ENCODE data around the genes KCMF1, VAMP5, C2orf68 and SFTPB.

GRCh38 chr2:75238914-75239406 is 39.6 kb upstream of the TACR1 start:
- RRBS, result no CpG with 5 or more reads among the region's 5 CpGs
CAGE:
- cytosol, long polyA plus RNA, result no peak
- long polyA plus RNA, result no peak
- nucleus, long polyA plus RNA, result no peak

DNA sequence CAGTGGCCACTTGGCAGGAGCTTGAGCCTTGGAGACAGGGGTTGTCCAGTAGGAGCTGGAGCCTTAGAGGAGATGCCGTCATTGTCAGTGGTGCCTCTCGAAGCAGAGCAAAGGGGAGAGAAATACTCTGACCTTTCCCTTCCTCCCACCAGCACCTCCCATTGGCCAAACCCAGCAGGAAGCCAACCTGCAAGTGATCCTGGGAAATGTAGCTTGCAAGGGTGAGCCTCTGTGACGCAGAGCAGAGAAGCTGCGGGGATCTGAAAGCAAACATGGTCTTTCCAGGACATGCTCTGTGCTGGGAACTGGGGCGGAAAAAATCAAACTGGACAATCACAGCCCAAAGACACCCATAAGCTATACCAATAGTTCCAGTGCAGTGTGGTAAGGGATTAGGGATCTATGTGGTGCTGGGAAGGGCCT is 33.6 kb upstream of the MRPL19 start:
- RRBS, result no CpG with 5 or more reads among the region's 5 CpGs
CAGE:
- cytosol, long polyA plus RNA, result no peak
- long polyA plus RNA, result no peak
- nucleus, long polyA plus RNA, result no peak

DNA sequence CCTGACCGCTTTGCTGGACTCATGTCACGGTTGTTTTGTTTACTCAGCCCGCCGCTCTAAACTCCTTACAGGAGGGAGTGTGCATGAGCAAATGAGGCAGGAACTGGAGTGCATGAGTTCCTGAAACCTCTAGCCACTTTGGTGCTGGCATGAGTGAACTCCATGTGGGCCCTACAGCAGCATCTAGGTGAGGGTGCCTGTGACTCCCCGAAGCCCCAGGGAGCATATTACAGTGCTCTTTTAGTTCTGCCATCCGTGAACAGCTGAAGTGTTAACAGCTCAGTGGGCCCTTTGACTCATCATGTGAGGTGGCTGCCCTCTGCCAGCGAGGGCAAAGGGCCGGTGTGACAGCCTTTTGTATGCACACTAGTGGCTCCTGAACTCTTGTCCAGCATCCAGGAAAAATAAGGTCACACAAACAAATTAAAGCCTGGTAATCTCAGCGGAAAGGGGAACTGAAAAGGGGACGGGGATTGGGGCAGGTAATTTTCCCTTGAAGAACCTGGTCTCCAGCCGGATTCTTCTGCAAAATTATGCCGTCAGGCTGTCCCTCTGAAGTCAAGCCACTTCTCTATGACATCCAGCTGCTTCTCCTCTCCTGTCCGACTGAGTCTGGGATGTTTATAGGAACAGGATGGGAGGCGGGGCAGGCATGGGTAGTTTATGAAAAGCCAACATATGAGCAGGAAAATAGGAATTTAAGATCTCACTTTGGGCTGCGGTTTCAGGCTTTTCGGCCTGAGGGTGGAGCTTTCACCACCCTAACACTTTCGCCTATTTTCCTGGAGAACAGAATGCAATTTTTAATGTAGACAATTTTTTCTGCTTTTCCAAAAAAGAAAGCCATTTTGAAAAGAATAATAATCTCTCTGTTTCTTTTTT is 1668.6 kb downstream of the SUCLG1 start:
- RRBS, result no CpG with 5 or more reads among the region's 17 CpGs
CAGE:
- cytosol, long polyA plus RNA, result no peak
- long polyA plus RNA, result no peak
- nucleus, long polyA plus RNA, result no peak

DNA sequence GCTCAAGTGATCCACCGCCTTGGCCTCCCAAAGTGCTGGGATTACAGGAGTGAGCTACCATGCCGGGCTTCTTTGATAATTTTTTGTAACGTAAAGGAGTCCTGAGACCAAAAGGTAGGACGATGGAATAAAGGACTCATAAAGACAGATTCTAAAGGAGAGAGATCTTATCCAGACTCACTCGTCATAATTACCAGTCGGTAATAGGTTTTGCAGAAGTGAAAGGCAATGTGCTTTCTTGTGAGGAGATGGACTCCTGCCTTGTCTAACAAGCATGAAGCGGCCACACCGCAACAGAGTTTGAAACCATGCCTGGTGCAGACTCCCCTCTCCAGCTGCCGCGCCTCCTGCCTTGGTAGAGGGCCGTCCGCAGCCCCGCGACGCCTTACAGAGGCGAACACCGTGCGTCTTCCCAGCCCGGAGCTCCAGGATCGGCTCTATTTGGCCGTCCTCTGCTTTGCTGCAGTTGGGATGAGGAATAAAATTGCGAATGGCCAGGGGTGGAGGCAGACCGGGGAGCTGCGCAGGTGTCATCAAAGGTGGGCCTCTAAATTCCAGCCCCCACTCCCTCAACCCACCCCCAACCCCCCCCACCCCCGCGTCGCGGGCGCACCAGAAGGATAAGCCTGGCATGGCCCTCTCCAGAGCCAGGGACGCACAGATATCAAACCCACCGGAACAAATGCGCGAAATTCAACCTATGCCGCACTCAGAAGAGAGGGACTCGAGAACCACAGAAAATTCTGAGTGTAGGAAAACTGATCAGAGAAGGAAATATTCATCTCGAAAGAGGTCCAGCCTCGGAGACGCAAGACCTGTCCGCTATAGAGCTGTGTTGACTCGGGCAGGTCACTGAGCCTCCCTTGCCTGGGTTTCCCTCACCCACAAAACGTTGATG is 1.2 kb downstream of the TRABD2A start:
- RRBS, result 9% methylated on average over 5 of the region's 41 CpGs
CAGE:
- cytosol, long polyA plus RNA, result no peak
- long polyA plus RNA, result no peak
- nucleus, long polyA plus RNA, result no peak

DNA sequence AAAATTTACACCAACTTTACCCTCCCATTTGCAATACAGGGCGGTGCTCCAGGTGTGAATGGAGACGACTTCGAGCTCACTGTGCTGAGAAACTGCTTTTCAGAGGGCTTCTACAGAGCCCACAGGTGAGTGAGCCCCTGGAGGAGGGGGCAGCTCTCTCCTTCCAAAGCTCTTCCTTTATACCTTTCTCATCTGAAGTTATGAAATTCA is 29.9 kb upstream of the KCMF1 start:
- RRBS, result no CpG with 5 or more reads among the region's 3 CpGs
CAGE:
- cytosol, long polyA plus RNA, result no peak
- long polyA plus RNA, result no peak
- nucleus, long polyA plus RNA, result no peak

GRCh38 chr2:84969391-84969993 is 1.5 kb upstream of the KCMF1 start:
- RRBS, result no CpG with 5 or more reads among the region's 5 CpGs
CAGE:
- cytosol, long polyA plus RNA, result no peak
- long polyA plus RNA, result no peak
- nucleus, long polyA plus RNA, result no peak

DNA sequence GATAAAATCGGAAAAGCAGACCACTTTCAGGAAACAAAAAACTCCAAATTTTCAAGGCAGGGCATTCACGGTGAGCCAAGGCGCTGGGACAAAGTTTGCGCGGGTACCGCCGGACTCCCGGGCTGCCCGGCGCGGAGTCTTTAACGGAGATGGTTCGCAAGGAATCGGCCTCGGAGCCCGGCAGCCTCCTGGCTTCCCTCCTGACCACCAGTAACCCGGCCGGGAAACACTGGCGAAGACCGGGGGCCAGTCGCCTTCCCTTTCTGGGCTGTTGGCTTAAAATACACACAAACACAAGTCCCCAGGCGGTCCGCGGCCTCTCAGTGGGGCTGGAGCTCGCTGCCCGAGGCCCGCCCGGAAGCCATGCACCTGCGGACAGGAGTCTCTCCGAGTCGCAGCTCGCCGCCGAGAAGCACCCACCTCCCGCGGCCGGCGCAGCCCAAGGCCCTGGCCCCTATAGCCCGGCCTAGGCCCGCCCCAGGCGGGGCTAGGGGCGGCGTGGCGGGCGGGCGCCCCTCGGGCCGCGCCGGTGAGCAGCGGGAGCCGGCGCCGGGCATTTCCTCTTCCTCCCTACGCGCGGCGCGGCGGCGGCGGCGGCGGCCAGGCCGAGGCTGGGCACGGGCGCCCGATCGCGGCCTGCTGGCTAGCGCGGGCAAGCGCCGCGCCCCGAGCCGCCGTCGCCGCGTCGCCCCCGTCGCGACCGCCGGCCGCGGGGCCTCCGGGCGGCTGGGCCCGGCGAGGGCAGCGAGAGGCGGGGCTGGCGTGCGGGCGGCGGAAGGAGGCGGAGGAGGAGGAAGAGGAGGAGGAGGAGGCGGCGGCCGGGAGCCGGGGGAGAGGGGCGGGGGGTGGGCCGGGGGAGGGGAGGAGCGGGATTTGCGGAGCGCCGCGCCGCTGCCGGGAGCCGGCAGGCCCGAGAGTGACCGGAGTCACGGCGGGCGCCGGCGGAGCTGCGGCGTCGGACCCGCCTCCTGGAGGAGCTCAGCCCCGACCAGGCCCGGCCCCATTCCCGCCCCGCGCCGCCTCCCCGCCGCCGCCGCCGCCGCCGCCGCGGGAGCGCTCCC is at the start of gene KCMF1:
Gene KCMF1, plus strand, starts transcription at position 907 of the 1,061 bp plus-strand sequence.
- RRBS, result 2% methylated on average over 60 of the region's 141 CpGs
CAGE:
- cytosol, long polyA plus RNA, result start-site peak on the minus strand centred at position 431 of the sequence, 55 bp wide, 27 reads; start-site peak on the plus strand centred at position 905 of the sequence, 22 bp wide, 36 reads
- long polyA plus RNA, result no peak
- nucleus, long polyA plus RNA, result start-site peak on the plus strand centred at position 438 of the sequence, 230 bp wide, 20 reads; start-site peak on the minus strand centred at position 436 of the sequence, 45 bp wide, 35 reads; start-site peak on the minus strand centred at position 560 of the sequence, 30 bp wide, 6 reads; start-site peak on the minus strand centred at position 683 of the sequence, 104 bp wide, 22 reads; start-site peak on the plus strand centred at position 866 of the sequence, 212 bp wide, 71 reads

- RRBS, result no CpG with 5 or more reads among the region's 14 CpGs
CAGE:
- cytosol, long polyA plus RNA, result no peak
- long polyA plus RNA, result no peak
- nucleus, long polyA plus RNA, result start-site peak on the plus strand at chr2:84987042-84987157, 8 reads
Measured at GRCh38 chr2:84986650-84987833, 16.1 kb downstream of the KCMF1 start.

DNA sequence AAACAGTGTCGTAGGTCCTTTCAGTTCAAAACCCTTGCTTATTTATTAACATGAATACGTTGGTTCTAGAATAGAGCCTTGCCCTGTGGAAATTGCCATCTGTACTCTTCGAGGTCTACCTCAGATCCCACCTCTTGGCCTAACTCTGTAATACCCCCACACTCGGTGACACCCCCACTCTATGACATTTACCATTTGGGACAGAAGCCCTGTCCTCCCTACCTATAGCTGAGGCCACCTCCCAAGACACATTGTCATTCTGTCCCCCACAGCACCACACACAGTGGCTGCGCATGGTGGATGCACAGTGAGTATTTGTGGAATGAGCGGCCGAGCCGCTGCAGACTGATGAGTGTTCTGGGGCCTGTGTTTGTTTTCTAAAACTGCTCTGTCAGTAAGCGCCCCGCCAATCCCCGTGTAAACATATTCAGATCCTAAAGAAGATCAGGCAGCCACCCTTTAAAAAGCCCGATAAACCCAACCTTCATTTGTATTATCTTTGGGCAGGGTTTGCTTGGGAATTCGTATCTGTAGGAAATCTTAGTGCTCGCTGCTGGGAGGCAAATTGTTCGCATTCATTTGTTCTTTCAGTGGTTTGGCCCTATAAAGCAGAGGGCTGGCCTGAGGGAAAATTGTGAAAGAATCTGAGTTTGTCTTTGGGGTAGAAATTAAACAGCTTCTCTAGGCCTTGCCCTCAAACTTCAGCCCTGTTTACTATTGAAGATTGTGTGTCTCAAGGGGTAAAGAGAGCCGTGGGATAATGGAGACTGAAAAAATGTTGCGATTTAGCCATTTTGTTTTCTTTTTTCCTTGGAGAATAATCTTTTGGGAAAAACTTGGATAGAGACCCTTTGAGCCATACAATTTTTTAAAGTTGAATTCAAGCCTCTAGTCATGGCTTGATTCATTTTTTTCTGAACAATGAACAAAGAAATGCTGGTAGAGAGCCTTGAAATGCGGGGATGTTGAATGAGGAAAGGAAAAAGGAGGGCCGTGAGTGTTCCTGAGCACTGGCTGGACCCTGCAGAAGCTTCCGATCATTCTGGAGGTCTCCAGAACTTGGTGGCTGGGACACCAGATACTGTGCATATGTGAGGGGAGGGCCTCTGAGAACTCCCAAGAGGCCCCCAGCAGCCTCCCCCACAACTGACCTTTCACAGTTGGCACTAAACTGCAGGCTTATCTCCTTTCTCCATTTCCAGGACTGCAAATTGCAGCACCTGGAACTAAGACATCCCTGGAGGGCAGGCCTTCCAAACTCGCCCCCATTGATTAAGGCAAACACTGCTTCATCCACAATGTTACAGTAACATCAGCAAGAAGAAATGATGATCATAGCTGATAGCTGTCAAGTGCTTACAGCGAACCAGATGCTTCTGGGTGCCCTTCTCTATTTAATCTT is 68.4 kb downstream of the TGOLN2 start:
- RRBS, result no CpG with 5 or more reads among the region's 22 CpGs
CAGE:
- cytosol, long polyA plus RNA, result no peak
- long polyA plus RNA, result no peak
- nucleus, long polyA plus RNA, result no peak

- RRBS, result no CpG with 5 or more reads among the region's 6 CpGs
CAGE:
- cytosol, long polyA plus RNA, result no peak
- long polyA plus RNA, result no peak
- nucleus, long polyA plus RNA, result no peak
Measured at GRCh38 chr2:85265226-85265623, 62.6 kb downstream of the TGOLN2 start.

GRCh38 chr2:85277534-85278443 is 50.0 kb downstream of the TGOLN2 start:
- RRBS, result no CpG with 5 or more reads among the region's 19 CpGs
CAGE:
- cytosol, long polyA plus RNA, result no peak
- long polyA plus RNA, result no peak
- nucleus, long polyA plus RNA, result no peak

DNA sequence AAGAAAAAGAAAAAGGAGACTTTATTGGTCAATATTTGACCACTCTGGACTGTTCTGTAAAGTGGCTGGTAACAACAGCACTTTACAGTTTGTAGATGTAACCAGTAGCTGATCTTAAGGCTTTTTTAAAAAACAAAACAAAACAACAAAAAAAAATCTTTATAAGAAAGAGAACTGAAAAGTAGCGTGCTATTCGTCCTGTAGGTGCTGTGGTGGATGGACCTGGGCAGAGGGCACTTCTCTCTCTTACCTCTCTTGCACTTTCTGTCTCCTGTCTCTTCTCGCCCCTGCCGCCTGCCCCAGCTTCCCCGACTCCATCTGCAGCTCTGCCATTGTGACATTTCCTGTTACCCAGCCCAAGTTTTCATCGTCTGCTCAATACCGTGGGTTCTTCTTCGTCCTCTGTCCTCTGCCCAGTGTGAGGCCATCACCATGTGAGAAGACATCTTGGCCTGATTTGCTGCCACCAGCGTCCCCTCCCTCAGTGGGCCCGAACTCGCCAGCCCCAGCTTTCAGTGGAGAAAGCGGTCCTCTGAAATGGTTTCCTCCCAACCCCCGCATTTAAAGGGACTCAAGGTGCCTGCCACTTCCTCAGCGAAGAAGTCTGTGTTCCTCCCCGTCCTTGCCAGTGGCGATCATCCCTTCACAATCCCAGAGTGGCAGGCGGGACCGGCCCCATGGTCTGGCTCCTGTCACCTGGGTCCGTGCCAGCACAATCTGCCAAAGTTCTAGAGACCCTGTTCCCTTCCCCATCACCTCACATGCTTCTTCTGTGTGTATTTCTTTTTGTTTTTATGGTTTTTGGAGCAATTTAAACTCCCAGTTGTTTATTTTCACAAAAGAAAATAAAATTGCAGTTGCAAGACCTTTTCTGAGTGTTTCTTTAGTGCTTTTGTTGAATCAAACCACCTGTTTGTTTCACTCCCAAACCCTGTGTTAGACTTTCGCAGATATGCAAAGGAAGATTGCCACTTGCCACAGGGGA is 18.0 kb downstream of the TGOLN2 start:
- RRBS, result no CpG with 5 or more reads among the region's 20 CpGs
CAGE:
- cytosol, long polyA plus RNA, result no peak
- long polyA plus RNA, result no peak
- nucleus, long polyA plus RNA, result no peak

- RRBS, result no CpG with 5 or more reads among the region's 6 CpGs
CAGE:
- cytosol, long polyA plus RNA, result no peak
- long polyA plus RNA, result no peak
- nucleus, long polyA plus RNA, result no peak
Measured at GRCh38 chr2:85318113-85318677, 9.6 kb downstream of the TGOLN2 start.

DNA sequence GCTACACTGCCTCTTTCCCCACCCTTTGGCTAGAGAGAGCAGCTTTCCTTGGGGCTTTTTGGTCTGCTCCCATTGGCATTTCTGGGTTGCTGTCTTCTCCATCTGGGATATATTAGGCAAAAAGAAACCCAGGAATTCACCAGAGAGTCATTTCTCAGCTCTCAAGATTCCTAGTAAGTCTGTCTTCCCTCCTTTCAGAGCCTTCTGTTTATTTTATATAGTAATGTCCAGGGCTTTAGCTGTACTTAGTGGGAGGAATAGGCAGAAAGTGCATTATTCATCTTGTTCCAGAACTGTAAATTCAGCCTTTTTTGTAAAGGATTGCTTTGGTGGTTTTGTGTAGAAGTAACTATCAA is 22.2 kb downstream of the ELMOD3 start:
CAGE:
- cytosol, long polyA plus RNA, result no peak
- long polyA plus RNA, result no peak
- nucleus, long polyA plus RNA, result no peak

- RRBS, result no CpG with 5 or more reads among the region's 5 CpGs
CAGE:
- cytosol, long polyA plus RNA, result no peak
- long polyA plus RNA, result no peak
- nucleus, long polyA plus RNA, result no peak
Measured at GRCh38 chr2:85394750-85395228, 15.4 kb downstream of the CAPG start.

DNA sequence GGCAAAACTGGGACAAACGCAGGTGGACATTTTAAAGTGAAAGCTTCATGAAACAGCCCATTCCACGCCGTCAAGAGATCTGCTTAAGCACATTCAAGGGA is 984 bp upstream of the MAT2A start:
- RRBS, result no CpG with 5 or more reads among the region's 3 CpGs
CAGE:
- cytosol, long polyA plus RNA, result no peak
- long polyA plus RNA, result no peak
- nucleus, long polyA plus RNA, result no peak

DNA sequence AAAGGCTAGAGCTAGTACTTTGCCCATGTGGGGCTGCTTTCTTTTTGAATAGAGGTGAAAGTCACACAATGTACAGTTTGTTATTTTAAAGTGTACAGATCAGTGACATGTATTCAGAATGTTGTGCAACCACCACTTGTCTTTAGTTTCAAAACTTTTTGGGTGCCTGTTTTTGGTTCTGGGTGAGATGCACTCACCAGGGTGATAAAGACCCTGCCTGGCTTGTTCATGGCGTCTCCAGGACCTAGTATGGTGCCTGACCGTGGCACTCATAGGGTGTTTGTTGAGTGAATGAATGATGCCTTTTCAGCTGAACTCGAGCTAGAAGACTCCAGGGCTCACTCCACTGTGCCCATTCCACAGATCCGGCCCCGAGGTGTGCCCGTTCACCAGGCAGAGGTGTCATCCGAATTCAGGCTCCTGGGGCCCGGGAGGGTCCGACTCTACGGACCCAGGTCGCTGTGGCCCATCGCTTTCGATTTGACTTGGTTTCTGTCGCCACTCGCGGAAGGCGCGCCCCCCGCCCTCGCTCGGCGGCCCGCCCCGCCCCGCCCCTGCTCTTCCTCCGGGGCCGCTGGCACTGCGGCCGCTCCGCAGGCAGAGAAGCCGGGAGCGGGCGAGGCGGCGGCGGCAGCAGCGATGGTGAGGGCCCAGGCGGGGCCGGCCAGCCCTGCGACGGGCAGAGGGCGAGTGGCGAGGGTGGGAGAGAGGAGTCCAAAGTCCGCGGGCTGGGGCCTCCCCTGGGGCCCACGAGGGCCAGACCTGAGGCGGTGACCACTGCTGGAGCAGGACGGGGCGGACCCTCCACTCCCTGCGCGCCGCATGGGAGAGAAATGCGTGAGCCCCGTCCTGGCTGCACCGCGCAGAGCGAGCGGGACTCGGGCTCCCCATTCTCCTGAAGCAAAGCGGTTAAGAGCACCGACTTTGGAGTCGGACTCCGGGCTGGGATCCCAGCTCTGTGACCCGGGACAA is at the start of gene VAMP5:
Gene VAMP5, plus strand, starts transcription at position 580 of the 972 bp plus-strand sequence.
- RRBS, result 17% methylated on average over 19 of the region's 64 CpGs
CAGE:
- cytosol, long polyA plus RNA, result start-site peak on the plus strand centred at position 599 of the sequence, 22 bp wide, 181 reads
- long polyA plus RNA, result start-site peak on the plus strand centred at position 593 of the sequence, 33 bp wide, 233 and 112 reads in 2 replicates
- nucleus, long polyA plus RNA, result no peak

- RRBS, result no CpG with 5 or more reads among the region's 17 CpGs
CAGE:
- cytosol, long polyA plus RNA, result no peak
- long polyA plus RNA, result no peak
- nucleus, long polyA plus RNA, result no peak
Measured at GRCh38 chr2:85599391-85600190, 2.9 kb downstream of the TMEM150A start.

- RRBS, result 2% methylated on average over 18 of the region's 81 CpGs
CAGE:
- cytosol, long polyA plus RNA, result start-site peak on the minus strand at chr2:85612026-85612070, 860 reads
- long polyA plus RNA, result start-site peak on the minus strand at chr2:85612029-85612070, 192 and 240 reads in 2 replicates
- nucleus, long polyA plus RNA, result start-site peak on the minus strand at chr2:85612029-85612082, 477 reads
Measured at GRCh38 chr2:85611143-85612212, at the start of gene C2orf68. C2orf68 (minus strand) TSS chr2:85612066.

GRCh38 chr2:85667868-85668464 is at the start of gene SFTPB:
SFTPB (minus strand) TSS chr2:85668199.
- RRBS, result no CpG with 5 or more reads among the region's 6 CpGs
CAGE:
- cytosol, long polyA plus RNA, result no peak
- long polyA plus RNA, result no peak
- nucleus, long polyA plus RNA, result no peak